ENCODE results near the genes HIPK2 and RAB19.

GRCh38 chr7:138917069-138917815, 63.9 kb downstream of the KIAA1549 start:
- PRO-cap: no peak

DNA sequence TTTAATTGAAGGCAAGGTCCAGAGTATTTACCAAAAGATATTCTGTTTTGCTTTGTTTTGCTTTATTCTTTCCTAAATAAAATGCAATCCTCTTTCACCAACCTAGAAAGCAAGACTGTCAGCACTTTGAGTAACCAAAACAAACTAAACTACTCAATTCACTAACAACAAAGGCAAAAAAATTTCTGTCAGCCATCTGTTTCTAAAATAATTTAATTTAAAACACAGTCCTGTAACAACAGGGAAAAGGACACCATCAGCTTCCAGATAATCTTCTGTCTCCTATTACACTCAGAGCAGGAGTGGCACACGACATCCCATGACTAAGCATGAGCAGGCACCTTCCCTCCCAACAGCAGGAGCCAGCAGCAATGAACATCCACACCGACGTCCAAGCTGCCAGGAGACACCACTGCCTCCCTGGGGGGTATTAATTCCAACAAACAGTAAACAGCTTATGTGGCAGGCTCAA, 45.8 kb downstream of the KIAA1549 start:
- PRO-cap: no peak

- PRO-cap: no peak
Measured at GRCh38 chr7:139062199-139062896, 26.5 kb upstream of the ZC3HAV1L start.

- PRO-cap: no peak
Measured at GRCh38 chr7:139064530-139065716, 29.1 kb upstream of the ZC3HAV1L start.

- PRO-cap: no peak
Measured at GRCh38 chr7:139108546-139108749, 1.1 kb downstream of the ZC3HAV1 start.

DNA sequence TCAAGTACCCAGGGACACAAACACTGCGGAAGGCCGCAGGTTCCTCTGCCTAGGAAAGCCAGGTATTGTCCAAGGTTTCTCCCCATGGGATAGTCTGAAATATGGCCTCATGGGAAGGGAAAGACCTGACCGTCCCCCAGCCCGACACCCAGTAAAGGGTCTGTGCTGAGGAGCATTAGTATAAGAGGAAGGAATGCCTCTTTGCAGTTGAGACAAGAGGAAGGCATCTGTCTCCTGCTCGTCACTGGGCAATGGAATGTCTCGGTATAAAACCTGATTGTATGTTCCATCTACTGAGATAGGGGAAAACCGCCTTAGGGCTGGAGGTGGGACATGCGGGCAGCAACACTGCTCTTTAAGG, 15.8 kb downstream of the KLRG2 start:
- PRO-cap: no peak

GRCh38 chr7:139482689-139482809, 924 bp downstream of the KLRG2 start:
- PRO-cap: no peak

GRCh38 chr7:139563346-139564469, 40.2 kb downstream of the CLEC2L start:
- PRO-cap: no peak

DNA sequence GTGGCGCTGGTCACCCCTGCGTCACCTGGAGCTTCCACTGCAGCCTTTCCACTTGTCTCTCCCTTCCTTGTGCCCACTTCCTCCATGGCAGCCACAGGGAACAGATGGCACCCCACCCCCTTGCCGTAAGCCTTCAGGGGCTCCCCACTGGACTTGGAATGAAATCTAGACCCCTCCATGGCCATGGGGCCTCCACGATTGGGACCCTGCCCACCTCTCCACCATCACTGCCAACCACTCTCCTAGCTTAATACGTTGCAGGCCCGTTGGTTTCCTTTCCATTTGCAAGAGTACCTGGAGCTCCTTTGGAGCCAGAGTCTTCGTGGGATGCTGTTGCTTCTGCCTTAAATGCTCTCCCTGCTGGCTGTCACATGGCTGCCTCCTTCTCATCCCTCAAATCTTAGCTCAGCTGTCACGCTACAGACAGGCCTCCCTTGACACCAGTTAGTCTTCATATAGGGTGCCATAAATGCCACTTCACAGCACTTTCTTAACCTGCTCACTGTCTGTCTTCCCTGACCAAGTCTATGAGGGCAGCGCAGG, 113.7 kb downstream of the CLEC2L start:
- PRO-cap: no peak

DNA sequence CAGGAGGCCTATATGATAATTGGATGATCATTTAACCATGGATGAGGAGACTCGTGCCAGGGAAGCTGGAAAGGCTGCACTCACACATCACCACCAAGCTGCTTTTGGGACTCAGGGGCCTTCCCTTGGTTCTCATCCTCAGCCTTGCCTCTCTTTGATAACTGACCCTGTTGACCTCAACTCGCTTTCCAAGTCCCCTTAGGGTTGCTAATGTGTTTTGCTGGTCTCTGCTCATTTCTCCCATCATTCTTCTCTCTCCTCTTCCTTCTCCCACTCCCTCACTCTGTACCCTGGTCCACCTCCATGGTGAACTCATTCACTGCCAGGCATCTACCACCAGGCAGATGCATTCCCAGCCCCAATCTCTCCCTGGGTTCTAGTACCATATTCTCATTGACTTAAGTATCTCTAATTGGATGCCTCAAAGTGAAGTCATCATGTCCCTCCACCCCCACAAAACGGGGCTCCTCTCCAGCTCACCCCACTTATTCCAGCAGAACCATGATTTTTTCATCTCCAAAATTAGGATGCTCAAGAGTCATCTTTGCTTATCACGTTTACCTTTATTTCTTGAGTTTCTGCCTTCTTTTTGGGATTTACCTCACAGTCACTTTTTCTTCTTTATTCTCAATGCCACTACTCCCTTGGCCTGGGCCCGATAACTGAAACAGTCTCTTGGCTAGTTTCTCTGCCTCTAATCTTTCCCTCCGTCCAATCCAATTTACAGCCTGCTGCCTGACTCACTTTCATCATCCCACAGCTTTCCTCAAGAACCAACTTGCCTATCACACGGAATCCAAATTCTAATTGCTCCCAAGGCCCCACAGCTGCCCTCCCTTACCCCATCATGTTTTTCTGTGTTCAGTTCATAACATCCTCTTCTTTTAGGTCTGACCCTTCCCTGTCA, 121.7 kb downstream of the HIPK2 start:
- PRO-cap: no peak

DNA sequence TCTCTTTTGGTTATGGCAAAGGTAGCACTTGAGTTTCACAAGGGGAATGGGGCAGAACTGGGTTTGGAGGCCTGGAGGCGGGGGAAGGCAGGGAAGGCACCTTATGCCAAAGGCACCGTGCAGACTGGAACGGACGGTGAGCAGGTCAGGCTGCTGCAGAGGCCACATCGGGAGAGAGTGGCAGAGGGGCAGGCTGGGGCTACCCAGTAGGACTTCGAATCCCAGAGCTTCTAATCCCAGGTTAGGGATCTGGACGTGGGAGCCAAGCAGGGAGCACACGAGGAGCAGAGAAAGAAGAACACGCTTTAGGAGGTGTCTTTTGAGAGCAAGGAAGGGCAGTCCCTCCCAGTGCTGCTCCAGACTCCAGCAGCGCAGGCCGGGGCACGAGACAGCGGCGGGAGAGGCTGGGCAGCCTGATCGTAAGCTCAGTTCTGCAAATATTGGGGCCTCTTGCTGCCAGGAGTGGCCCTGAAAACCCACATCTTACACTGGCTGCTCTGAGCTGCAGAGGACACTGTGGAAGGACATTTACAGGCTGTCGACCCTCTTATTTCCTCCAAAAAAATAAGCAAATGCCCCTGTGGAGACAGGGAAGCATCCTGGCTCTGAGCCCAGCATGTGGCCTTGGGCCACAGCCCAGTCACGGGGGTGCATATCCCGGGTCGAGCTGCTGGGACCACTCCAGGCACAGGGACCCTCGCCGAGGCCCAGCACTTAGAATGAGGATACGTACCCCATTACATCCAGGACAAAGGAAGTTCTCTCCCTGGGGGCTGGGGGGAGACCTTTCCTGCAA, 75.8 kb downstream of the HIPK2 start:
- PRO-cap: no peak

DNA sequence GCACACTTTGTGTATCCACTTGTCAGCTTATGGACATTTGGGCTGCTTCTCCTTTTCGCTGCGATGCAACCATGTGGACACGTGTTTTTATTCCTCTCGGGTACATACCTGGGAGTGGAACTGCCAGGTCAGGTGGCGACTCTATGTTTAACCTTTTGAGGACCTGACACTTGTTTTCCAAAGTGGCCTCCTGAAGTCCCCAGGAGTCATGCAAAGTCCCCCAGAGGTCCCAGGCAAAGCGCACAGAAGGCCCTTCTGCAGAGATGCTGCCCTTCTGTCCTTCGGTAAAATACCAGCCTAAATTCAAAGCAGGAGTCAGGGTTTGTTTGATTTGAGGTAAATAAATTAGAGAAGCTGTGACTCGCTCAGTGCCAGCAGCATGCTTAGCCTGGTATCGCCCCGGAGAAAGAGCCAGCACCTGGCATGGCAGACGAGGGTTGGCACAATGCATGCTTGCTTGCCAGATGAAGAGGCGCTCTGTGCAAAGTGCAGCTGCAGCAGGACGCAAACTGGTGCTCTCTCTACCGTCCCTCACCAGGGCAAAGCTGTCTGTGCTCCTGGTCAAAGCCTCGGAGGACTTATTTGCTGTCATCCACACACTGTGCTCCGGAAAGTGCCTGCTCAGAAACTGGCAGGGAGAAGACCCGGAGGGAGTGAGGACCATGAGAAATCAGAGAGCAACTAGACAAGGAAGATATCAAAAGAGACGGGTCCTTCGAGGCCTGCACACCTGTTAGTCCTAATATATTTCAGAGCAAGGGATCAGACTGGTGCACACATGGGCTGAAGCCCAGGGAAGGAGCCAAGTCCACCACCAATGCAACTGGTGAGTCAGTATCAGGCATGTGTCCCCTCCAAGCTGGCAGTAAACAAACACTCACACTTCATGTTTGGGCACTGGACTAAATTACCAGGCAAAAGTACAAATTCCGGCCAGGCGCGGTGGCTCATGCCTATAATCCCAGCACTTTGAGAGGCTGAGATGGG, 37.6 kb downstream of the HIPK2 start:
- PRO-cap: no peak

- PRO-cap: no peak
Measured at GRCh38 chr7:139744618-139745415, 33.0 kb downstream of the HIPK2 start.

- PRO-cap: bidirectional peak, plus-strand start at chr7:139776816, minus-strand start at chr7:139776830
Measured at GRCh38 chr7:139776734-139777412, 925 bp downstream of the HIPK2 start.

- PRO-cap: no peak
Measured at GRCh38 chr7:139777413-139777578, 502 bp downstream of the HIPK2 start.

DNA sequence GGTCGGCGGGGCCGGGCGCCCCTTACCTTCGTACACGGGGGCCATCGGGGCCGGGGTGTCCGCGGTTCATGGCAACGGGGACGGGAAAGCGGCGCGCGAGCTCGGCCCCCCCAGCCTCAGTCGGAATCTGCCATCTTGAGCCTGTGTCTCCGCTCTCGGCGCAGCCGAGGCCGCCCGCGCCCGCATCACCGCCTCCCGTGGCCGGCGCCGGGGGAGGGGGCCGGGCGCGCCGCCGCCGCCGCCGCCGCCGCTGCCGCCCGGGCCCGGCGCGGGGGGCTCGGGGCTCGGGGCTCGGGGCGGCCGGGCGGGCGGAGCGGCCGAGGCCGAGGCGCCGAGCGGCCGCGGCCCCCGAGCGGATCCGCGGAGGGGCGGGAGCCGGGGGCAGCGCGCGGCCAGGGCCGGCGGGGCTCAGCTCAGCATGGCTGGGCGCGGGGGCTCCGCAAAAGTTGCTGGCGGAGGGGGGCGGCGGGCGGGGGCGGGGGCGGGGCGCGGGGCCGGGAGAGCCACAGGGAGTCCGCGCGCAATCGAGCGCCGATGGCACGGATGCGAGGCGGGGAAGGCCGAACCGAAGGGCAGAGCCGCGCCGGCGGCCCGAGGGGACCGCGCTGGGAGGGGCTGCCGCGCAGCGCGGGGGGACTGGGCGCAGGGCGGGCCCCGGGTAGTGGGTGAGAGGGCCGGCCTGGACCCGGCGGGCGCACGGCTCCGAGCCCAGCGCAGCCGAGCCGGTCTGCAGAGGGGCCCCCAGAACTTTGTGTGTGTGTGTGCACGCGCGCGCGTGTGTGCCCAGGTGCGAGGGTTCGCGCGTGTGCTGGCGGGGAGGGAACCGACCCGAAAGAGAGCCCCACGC, at the start of gene HIPK2:
Gene HIPK2, minus strand, starts transcription at position 420 of the 847 bp plus-strand sequence.
- PRO-cap: unidirectional peak, minus-strand start at position 129 of the sequence; bidirectional peak, plus-strand start at position 534 of the sequence, minus-strand start at position 415 of the sequence

GRCh38 chr7:140242262-140243008, 65.7 kb upstream of the KDM7A start:
- PRO-cap: no peak

DNA sequence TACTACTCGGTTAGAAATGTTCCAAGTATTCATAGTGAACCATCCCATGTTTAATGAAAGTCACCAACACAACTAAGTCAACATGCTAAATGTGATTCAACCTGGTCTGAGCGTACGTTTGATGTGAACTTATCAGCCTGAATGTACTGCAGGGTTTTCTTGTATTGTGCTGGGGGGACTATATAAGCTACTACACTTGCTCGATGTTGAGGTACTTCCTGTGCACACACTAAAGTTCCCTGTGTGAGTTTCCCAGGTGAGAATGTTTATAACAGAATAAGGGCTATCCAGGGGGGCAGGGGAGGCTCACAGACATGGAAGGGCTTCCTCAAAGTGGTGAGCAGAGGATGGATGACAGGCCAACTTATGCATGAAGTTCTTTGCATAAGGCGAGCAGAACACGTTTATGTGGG, 22.0 kb downstream of the SLC37A3 start:
- PRO-cap: no peak

- PRO-cap: no peak
Measured at GRCh38 chr7:140403711-140404831, at the start of gene RAB19. TSS of gene RAB19 (plus strand) at chr7:140404058.

DNA sequence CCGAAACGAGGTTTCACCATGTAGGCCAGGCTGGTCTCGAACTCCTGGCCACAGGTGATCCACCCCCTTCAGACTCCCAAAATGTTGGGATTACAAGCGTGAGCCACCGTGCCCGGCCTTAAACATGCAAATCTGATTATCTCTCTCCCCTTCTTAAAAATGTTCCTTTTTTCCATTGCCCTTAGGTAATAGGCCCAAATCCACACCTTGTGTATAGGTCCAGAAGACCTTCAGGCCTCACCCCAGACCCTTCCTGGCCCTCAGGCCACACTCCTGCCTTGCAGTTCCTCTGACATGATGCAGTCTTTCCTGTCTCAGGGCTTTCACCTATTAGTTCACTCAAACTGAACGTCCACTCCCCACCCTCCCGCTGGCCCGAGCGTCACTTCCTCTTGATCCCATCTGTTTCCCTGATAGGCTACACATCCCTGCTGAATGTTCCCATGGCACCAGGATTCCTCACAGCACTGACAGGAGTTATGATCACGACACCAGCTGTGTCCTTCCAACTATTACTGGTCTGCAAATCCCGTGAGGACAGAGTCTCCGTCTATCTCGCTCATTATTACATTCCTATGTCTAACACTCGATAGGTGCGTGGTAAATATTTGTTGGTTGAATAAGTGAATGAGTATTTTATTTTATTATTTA, 46.4 kb downstream of the DENND2A start:
- PRO-cap: bidirectional peak, plus-strand start at position 462 of the sequence, minus-strand start at position 329 of the sequence

Measured in cardiac septum (tissue), 1 donor.